Heart right ventricle (tissue), 2 donors: ENCODE measurements around the genes PARN and NPIPA1.

GRCh38 chr16:14530661-14531059, 99.4 kb downstream of the PARN start:
- PRO-cap, 2 experiments: no peak in any of the 2 experiments

DNA sequence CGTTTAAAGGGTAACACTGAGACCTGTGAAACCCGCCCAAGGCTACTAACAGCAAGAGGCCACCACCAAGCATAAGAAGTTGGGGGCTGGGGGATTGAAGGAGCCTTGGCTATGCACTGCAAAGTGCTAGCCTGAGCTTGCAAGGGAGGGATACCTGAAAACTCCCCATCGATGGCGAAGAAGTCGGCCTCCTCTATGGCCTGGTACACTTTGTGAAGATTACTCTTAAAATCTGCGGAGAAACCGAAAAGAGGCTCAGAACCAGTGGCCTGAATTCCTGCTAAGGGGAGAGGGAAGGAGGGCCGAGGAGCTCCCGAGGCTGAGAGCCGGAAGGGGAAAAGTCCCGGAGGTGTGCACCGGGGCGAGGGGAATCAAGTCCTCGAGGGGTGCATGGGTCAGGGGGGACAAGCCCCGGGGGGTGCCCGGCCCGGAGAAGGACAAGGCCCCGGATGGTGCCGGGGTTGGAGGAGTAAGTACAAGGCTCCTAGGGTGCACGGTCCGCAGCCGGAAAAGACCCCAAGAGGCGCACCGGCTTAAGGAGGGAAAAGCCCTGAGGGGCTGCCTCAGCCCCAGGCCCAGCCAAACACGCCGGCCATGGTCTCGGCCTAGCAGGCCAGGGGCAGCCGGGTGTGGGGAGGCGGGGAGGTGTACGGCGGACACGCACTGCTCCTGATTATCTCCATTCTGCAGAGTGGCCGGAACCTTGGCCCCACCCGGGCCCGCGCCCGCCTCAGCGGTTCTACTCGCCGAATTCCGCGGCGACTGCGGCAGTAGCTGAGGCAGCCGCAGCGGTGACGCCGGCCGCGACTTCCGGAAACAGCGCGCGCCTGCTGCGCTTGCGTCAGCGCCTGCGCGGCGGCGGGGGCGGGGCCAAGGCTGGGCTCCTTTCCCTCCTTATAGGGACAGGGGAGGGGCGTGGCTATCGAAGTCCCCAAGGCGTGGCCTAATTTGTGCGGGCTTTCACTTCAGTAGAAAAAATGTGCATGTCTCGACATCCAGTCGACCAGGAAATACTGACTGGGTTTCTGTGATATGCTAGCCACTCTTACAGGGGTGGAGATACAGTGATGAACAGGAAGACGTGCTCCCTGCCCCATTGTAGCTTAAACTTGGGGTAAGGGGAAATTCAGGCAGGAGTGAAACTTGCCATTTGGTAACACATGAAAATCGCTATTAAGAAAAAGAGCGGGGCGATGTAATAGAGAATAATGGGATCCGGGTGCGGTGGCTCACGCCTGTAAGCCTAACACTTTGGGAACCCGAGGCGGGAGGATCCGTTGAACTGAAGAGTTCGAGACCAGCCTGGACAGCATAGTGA, at the start of gene PARN:
TSS of gene PARN (minus strand) at position 818 of the 1,318 bp plus-strand sequence.
- PRO-cap, 2 experiments: peak in 2 of 2 experiments; most common plus-strand start position 963 of the sequence (in 2); most common minus-strand start position 810 of the sequence (in 2)

- PRO-cap, 2 experiments: no peak in any of the 2 experiments
These were observed 26.4 kb downstream of the PLA2G10 start for GRCh38 chr16:14667444-14668390.

DNA sequence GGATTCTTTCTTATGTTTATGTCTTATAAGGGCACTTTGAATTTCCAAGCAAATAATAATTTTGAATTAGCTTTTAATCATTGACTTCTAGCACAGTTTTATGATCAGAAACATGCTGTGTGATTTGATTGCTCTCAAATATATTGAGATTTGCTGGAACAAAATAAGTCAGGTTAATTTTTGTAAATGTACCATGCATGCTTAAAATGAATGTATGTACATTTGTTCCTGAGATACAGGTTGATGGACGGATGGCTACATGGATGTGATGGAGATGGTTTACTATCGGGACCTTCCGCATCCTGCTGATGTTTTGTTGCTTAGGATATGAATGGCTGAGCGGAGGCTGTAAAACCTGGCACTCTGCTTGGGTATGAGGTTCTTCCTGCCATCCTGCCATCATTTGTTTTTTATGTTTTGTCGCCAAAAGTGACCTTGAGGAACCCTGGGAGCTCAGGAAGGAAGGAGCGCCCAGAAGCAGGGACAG, at the start of gene NPIPA1:
TSS of gene NPIPA1 (plus strand) at position 309 of the 487 bp plus-strand sequence.
- PRO-cap, 2 experiments: no peak in any of the 2 experiments

DNA sequence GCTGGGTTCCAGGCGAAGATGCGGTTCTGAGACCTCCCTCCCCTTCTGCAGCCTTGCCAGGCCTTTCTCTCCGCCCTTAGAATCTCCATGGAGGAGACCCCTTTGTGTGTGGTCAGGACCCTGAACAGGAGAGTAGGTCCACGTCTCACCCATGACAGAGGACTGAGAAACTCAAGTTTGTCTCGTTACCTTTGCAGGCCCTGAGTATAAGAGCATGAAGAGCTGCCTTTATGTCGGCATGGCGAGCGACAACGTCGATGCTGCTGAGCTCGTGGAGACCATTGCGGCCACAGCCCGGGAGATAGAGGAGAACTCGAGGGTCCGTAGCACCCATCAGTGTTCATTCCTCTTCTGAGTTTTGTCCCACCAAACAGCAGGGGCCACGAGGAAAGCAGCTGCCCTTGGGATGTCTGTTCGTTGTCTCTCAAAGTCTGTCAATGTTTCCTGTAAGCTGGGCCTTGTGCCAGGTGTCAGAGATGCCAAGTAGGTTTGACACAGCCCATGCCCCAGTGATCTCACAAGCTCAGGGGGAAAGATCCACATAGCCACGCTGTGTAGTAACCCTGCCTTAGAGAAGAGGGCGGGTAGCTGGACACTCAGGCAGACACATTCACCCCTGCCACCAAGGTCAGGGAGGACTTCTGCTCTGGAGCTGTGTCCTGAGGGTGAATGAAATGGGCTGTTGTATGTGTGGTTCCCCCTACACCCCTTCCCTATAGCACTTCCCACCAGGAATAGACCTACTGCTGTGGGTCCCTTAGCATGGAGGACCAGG, 22.6 kb downstream of the NTAN1 start:
- PRO-cap, 2 experiments: peak in 2 of 2 experiments; most common plus-strand start position 571 of the sequence (in 2)

DNA sequence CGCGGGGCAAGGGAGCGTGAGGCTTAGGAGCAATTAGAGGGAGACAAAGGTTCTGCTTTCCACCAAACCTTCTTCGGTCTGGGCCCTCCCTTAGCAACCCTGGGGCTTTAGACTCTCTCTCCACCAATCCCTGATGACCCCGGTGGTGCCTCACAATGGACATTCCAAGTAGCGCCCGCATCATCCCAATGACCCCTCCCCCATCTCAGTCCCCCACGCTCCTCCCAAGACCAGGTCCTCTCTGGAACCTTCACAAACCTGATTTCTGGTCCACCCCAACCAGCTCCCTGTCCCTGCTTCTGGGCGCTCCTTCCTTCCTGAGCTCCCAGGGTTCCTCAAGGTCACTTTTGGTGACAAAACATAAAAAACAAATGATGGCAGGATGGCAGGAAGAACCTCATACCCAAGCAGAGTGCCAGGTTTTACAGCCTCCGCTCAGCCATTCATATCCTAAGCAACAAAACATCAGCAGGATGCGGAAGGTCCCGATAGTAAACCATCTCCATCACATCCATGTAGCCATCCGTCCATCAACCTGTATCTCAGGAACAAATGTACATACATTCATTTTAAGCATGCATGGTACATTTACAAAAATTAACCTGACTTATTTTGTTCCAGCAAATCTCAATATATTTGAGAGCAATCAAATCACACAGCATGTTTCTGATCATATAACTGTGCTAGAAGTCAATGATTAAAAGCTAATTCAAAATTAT, 29.1 kb upstream of the RRN3 start:
- PRO-cap, 2 experiments: no peak in any of the 2 experiments

- PRO-cap, 2 experiments: no peak in any of the 2 experiments
These were observed 41.5 kb upstream of the RRN3 start for GRCh38 chr16:15135526-15135926.

DNA sequence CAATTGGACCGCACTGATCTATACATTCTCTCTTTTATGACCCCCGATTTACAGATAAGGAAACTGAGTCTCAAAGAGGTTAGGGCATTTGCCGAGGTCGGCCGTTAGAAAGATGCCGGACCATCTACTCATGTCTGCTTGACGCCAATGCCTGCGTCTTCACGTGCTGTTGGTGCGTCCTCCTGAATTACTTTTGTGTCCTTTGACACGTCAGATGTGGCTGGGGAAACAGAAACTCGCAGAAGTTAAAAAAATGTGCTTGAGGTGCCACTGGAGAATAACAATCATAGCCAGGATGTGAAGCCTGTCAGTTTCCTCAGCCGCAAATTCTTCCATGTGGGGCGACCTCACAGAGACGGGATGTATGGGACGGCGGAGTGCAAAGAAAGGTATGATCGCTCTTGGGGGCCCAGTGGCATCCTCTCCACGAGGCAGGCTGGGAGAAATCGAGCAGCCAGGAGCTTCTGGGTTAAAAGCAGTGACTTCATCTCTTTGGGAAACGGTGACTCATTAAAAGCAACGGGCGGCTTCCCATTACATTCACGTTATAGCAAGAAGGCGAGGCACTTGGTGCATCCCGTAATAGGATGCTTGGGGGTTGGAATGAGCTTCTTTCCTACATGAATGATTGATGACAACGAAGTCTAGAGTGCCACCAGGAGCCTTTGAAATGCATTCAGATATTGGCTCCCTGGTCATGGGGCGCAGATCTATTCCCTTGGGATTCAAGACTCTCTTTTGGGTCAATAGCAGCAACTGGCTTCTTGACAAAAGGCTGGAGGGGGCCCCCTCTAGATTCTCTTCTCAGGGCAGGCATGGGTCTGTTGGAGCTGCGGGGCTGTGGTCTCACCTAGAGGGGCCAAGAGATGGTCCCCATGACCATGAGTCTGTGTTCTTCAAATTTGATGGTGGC, 67.9 kb downstream of the BMERB1 start:
- PRO-cap, 2 experiments: no peak in any of the 2 experiments

DNA sequence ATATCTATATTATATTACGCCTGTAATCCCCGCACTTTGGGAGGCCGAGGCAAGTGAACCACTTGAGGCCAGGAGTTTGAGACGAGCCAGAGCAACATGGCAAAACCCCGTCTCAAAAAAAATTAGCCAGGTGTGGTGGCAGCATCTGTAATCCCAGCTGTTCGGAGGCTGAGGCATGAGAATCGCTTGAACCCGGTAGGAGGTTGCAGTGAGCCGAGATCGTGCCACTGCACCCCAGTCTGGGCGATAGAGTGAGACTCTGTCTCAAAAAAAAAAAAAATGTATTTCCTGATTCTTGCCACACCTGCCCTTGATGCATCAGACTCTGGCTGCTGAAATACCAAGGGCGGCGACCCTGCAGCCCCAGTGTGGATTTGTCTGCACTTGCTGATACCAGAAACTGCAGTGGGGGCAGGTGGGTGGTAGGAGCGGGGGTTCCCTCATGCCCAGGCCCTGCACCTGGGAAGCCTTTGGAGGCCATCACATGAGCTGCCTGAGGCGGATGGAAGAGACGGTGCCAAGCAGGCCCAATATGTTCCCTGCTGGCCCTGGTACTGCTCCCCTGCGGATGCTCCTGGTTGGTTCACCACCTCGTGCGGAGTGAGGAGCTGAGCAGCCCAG, 50.8 kb downstream of the MARF1 start:
- PRO-cap, 2 experiments: no peak in any of the 2 experiments

DNA sequence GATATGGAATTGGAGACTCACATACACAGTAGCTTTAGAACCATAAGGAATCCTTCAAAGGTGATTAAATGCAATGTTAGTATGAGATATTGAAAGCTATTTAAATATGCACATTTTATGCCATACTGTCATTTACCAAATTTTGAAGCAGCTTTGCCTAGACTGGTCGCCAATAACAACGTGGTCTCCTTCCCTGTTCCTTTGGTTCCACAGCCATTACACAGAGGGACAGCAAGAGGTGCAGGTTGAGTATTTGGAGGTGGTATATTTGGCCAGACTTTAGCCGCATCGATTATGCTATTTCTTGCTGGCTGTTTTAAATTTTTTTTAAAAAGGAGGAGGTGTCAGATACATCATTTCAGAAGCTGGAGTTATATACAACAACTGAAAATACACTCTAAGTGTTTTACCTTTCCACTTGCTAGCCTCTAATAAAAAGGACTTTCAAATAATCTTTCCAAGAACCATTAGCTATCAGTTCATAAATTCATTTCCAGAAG, 8.3 kb downstream of the MARF1 start:
- PRO-cap, 2 experiments: no peak in any of the 2 experiments

- PRO-cap, 2 experiments: no peak in any of the 2 experiments
These were observed 7.1 kb downstream of the MARF1 start for GRCh38 chr16:15635675-15636379.

- PRO-cap, 2 experiments: no peak in any of the 2 experiments
These were observed 843 bp downstream of the NDE1 start for GRCh38 chr16:15650729-15651447.

- PRO-cap, 2 experiments: no peak in any of the 2 experiments
These were observed 71.3 kb downstream of the NDE1 start for GRCh38 chr16:15721208-15721898.

- PRO-cap, 2 experiments: no peak in any of the 2 experiments
These were observed 82.6 kb downstream of the NDE1 start for GRCh38 chr16:15732628-15733111.

GRCh38 chr16:15874500-15875128, 13.8 kb downstream of the CEP20 start:
- PRO-cap, 2 experiments: no peak in any of the 2 experiments

- PRO-cap, 2 experiments: no peak in any of the 2 experiments
These were observed 8.9 kb downstream of the CEP20 start for GRCh38 chr16:15879249-15880099.

DNA sequence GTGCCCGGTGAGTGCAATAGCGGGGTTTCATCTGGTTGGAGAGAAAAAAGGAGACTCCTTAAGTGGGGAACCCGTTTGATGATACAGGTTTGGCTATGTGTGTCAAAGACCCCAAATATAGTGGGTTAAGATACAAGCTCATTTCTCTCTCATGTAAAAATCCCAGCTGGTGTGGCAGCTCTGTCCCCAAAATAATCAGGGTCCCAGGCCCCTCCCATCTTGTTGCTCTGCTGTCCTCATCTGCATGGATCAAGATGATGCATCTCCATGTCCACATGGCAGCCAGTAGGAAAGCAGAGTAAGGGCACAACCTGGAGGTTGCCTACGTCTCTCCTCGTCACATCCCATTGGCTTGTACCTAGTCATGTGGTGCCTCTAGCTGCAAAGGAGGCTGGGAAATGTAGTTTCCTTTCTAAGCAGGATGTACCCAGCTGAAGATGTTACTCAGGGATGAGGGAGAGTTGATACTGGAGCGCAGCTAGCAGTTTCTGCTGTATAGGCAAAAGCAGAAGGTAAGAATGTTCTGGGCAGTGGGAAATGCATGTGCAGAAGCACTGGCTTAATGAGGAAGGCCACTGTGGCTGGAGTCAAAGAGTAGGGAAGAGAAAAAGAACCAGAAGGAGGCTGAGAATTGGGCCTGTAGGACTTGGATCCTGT, 20.7 kb downstream of the ABCC1 start:
- PRO-cap, 2 experiments: no peak in any of the 2 experiments

- PRO-cap, 2 experiments: no peak in any of the 2 experiments
These were observed 122.3 kb downstream of the ABCC1 start for GRCh38 chr16:16071686-16072204.

GRCh38 chr16:16125608-16126152, 97.6 kb downstream of the ABCC6 start:
- PRO-cap, 2 experiments: no peak in any of the 2 experiments

- PRO-cap, 2 experiments: no peak in any of the 2 experiments
These were observed 197.7 kb downstream of the XYLT1 start for GRCh38 chr16:17272784-17273644.